Cardiac fibroblast (primary cell): ENCODE data around the genes STK36 and STK16.

GRCh38 chr2:218233677-218234166, 16.7 kb downstream of the ARPC2 start:
- RRBS, result no CpG with 5 or more reads among the region's 9 CpGs

DNA sequence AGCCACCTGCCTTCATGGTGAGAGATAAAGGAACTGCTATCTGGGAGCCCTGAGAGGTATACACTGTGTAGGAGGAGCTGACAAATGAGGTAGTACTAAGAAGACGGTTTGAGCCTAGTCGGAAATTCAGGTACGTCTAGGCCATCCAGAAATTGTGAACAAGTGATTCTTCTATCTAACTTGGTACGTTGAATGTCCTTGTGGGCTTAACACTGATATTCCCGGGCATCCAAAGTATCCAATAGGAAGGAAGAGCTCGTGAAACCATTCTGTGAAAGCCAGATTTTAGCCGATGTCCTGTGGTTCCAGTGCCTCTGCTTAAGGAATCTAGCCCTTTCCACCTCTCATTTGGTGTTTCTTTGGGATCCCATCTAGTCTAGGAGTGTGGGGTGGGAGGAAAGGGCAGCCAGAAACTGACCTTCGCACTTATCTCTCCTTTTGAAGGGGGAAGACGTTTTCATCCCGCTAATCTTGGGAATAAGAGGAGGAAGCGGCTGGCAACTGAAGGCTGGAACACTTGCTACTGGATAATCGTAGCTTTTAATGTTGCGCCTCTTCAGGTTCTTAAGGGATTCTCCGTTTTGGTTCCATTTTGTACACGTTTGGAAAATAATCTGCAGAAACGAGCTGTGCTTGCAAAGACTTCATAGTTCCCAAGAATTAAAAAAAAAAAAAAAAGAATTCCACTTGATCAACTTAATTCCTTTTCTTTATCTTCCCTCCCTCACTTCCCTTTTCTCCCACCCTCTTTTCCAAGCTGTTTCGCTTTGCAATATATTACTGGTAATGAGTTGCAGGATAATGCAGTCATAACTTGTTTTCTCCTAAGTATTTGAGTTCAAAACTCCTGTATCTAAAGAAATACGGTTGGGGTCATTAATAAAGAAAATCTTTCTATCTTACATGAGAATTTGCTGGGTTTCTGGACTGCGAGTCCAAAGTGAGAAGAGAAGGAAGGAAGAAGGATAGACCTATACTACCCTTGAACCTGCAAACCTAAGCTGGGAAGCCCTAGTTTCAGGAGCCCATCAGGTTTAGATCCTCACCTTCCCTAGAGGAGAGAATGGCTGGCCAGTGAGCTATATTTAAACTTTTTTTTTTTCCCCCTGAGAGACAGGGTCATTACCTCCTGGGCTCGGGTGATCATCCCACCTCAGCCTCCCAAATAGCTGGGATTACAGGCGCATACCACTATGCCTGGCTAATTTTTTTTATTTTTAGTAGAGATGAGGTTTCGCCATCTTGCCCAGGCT, 6.9 kb upstream of the GPBAR1 start:
- RRBS, result no CpG with 5 or more reads among the region's 22 CpGs

DNA sequence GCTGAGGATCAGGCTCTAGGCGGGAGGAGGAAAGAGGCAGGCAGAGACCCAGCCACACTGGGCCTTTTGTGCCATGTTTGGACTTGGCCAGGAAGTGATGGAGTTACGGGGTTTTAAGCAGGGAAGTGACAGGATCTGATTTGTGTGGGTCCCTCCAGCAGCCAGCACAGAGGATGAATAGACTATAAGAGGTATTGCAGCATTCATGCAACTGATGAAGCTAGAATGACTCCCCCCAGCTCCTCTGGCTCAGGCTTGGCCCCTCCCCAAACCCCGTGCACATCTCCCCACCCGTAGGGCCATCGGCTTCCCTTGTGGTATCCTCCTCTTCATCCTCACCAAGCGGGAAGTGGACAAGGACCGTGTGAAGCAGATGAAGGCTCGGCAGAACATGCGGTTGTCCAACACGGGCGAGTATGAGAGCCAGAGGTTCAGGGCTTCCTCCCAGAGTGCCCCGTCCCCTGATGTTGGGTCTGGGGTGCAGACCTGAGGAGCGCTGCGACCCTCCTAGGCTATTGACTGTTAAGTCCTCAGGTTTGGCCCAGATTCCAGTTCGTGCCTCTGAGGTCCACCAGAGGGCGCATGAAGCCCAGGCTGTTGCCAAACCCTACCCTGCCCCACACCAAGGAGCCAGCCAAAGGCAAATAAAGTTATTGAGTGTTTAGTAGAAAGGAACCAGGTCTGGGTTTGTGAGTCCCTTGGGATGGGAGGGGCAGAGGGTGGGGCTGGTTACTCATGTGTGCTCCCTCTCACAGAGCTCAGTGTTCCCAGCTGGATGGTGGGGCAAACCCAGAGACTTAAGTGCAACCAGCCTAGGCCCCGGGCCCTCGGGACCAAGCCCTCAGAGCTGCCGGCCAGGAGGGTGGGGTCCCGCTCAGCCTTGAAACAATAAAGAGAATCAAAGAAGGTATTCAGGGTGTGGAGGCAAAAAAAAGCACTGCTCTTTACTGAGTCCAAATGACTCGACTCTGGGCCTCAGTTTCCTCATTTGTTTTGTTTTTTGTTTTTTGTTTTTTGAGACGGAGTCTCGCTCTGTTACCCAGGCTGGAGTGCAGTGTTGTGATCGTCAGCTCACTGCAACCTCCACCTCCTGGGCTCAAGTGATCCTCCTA, 2.3 kb downstream of the PNKD start:
- RRBS, result no CpG with 5 or more reads among the region's 24 CpGs

GRCh38 chr2:218291581-218292329, 548 bp downstream of the TMBIM1 start:
- RRBS, result no CpG with 5 or more reads among the region's 23 CpGs

- RRBS, result no CpG with 5 or more reads among the region's 2 CpGs
These were observed 20.0 kb upstream of the TMBIM1 start for GRCh38 chr2:218312290-218312699.

DNA sequence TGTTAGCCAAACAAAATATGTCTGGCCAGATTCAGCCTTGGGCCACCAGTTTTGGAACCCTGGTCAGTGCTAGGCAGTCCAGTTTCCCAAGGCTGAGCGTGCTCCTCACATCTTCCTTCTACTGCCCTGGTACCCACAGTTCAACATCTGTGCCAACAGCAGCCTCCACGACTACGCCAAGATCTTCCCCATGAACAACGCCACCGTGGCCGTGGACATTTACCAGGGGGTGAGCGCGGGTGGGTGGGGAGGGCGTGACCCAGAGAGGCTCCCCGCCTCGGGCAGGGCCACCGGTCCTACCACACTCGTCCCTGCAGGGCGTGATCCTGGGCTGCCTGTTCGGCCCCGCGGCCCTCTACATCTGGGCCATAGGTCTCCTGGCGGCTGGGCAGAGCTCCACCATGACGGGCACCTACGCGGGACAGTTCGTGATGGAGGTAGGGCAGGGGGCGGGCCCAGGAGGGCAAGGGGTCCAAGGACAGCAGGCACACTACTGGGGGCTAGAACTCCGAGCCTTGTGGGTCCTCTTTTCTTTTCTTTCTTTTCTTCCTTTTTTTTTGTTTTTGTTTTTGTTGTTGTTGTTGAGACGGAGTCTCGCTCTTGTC, 8.5 kb upstream of the CTDSP1 start:
- RRBS, result no CpG with 5 or more reads among the region's 26 CpGs

DNA sequence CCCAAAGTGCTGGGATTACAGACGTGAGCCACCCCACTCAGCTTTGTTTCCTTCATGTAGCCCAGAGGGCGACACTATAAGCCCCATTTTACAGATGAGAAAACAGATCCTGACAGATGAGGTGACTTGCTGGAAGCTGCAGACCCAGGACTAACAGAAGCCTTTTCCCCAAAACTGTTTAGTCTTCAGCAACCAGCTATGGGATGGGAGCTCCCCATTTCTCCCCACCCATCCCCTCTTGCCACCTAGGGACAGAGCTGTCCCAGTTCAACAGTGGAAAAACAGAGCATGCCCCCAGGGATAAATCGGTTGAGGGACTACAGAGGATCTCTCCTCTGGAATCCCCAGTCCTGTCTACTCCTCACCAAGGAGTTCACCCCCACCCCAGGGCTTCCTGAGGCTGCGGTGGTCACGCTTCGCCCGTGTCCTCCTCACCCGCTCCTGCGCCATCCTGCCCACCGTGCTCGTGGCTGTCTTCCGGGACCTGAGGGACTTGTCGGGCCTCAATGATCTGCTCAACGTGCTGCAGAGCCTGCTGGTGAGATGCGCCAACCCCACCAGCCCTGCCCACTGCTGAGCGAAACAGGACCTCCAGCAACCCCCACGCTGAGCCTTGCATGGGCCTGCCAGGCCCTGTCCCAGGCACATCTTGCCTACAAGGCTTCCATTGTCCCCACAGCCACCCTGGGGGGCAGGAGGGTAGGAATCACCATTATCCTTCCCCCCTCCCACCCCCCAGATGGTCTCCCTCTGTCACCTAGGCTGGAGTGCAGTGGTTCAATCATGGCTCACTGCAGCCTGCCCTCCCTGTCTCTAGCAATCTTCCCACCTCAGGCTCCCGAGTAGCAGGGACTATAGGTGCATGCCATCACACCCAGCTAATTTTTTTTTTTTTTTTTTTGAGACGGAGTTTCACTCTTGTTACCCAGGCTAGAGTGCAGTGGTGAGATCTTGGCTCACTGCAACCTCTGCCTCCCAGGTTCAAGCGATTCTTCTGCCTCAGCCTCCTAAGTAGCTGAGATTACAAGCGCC, 6.8 kb upstream of the CTDSP1 start:
- RRBS, result no CpG with 5 or more reads among the region's 21 CpGs

GRCh38 chr2:218398860-218399012, 932 bp upstream of the CTDSP1 start:
- RRBS, result no CpG with 5 or more reads among the region's 12 CpGs

DNA sequence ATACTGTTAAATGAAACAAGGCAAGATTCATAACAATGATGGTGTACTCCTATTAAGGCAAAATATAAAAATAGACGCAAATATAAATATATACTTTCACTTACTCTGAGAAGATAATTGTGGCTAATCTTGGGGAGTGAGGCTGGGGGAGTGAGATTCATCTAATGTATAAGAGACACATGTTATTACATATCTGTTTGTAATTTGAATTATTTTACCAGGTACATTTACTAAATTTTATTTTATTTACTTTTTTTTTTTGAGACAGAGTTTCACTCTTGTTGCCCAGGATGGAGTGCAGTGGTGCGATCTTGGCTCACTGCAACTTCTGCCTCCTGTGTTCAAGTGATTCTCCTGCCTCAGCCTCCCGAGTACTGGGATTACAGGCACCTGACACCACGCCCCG, 8.9 kb upstream of the VIL1 start:
- RRBS, result no CpG with 5 or more reads among the region's 5 CpGs

- RRBS, result 58% methylated on average over 2 of the region's 6 CpGs
These were observed 3.4 kb downstream of the ZNF142 start for GRCh38 chr2:218655932-218656458.

- RRBS, result 1% methylated on average over 7 of the region's 43 CpGs
These were observed at the start of gene STK36 for GRCh38 chr2:218671846-218672955. Gene STK36 (plus strand): TSS chr2:218672086.

DNA sequence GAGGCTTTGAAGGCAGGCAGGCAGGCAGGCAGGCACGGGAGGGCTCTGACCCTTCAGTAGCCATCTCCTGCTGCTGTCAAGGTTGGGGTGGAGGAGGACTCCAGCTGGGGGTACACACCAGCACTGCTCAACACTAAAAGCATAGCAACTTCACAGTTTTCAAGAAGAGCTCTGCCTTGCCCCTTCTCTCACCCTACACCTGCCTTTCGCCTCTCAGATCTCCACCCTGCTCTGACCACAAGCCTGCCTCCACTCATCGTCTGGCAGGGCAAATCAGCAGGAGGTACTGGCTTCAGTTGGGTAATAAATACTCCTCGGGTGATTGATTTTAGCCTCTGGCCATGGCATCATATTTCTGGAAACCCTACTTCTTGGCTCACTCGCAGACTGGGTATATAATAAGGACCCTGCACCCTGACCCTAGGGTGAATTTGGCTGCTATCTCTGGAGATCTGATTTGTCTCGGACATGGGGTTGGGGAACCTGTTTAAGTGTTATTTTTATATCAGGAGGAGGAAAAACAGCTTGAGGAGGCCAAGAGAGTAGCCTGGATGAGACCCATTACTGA, 24.9 kb upstream of the WNT6 start:
- RRBS, result no CpG with 5 or more reads among the region's 6 CpGs

DNA sequence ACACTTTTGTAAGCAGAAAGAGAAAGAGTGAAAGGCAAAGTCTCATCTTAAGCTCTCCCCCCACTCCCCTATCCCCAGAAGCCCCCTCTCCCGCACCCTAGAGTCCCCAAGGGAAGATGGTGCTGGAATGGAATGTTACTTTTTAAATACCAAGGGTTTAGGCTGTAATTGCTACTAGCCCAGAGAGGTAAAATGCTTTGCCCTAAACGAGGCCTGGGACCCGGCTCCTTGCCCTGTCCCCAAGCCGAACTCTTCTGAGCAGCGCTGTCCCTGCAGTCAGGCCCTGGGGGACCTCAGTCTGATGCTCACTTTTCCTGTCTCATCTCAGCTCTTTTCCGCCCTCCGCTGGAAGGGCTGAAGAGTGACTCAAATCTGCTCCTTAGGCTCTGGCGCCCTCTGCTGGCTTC, 12.1 kb upstream of the WNT6 start:
- RRBS, result no CpG with 5 or more reads among the region's 8 CpGs

GRCh38 chr2:218883248-218883808, 2.7 kb downstream of the WNT10A start:
- RRBS, result 2% methylated on average over 16 of the region's 43 CpGs

GRCh38 chr2:218908760-218909783, 28.4 kb downstream of the WNT10A start:
- RRBS, result no CpG with 5 or more reads among the region's 59 CpGs

DNA sequence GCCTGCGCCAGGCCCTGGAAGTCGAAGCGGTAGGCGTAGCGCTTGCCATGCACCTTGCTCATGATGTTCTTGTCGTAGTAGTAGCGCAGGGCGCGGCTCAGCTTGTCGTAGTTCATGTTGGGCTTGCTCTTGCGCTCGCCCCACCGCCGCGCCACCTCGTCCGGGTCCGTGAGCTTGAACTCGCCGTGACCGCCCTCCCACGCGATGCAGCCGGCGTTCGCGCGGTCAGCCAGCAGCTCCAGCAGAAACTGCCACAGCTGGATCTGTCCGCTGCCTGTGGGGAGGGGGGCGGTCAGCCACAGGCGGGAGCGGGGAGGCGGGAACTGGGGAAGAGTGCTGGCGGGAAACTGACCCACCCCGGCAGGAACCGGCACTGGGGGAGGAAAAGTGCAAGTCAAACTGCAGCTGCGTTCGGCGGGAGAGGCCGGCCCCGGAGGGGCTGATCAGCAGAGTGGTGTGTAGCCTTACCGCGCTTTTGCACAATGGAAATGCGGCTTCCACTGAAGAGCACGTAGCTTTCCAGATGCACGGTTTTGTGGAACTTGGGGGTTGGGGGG, 2.9 kb downstream of the FEV start:
- RRBS, result 2% methylated on average over 13 of the region's 46 CpGs

DNA sequence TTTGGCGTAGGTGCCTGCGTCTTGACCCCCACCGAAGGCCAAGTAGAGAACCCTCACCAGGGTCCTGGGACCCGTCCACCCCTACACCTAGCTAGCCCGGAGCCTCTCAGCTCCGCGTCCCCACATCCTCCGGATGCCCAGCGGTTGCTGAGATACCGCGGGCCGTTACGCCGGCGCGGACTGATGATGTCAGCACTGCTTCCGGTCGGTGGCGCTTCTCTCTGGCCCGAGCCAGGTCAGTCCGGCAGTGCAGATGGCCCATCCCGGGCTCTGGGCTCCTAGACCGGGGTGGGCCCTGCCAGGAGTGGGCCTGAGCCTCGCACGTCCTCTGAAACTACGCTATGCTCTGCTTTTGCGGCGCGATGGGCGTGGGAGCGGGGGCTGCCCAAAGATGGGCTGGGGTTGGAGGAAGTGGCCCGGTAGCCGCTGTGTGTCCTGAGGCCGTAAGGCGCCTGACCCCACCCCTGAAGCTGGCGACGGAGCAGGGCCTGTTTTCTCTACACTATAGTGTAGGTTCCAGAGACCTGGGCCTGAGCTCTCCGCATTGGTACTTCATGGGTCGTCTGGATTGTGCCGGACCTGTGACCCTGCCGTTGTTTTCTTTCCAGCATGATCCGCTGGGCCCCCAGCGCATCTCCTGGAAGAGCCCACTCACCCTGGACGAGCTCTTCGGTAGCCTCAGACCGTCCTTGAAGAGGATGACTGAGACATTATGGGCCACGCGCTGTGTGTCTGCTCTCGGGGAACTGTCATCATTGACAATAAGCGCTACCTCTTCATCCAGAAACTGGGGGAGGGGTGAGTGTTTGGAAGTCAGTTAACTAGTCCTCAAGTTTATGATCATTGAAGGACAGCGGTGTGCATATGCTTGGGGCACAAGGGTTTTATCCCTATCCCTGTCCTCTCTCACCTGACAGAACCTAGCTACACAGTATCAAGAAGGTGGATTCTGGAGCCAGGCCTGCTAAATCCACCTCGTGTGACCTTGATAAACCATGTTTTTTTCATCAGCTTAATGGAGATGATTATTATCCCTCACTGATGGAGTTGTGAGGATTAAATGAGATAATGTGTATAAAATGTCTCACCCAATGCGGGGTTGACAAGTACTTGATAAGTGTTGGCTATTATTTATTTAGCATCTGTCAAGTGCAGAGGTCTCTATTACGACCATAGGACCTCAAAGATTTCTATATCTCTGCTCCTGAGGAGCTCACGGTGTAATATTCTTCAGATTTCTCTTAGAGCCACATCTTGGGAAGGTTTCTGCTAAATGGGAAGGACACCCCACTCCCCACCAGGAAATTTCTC, at the start of gene STK16:
Gene STK16 (plus strand): TSS at position 192 of the 1,311 bp plus-strand sequence.
- RRBS, result 0% methylated on average over 6 of the region's 55 CpGs

- RRBS, result no CpG with 5 or more reads among the region's 11 CpGs
These were observed 5.0 kb upstream of the DNAJB2 start for GRCh38 chr2:219273779-219275018.

GRCh38 chr2:219289406-219290364, 10.5 kb downstream of the DNAJB2 start:
- RRBS, result no CpG with 5 or more reads among the region's 19 CpGs

DNA sequence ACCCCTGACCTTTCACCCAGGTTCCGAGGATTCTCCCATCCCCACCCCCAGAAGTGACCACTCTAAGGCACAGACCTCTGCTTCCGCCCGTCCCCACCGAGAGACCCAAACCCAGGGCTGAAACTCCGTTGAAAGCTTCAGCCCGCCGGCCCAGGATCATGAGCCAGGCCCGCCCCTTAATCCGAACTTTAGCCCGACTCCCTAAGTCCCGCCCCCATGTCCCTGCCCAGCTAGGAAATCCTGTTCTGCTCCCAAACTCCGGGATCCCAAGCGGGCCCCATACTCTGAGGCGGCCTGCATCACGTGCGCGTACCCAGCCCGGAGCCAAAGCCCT, 542 bp downstream of the DNPEP start:
- RRBS, result under 1% methylated on average over 7 of the region's 18 CpGs